SK-N-MC (cell line): ENCODE results near the genes RPL36A, TCEAL7, TMSB15C and MORC4.

DNA sequence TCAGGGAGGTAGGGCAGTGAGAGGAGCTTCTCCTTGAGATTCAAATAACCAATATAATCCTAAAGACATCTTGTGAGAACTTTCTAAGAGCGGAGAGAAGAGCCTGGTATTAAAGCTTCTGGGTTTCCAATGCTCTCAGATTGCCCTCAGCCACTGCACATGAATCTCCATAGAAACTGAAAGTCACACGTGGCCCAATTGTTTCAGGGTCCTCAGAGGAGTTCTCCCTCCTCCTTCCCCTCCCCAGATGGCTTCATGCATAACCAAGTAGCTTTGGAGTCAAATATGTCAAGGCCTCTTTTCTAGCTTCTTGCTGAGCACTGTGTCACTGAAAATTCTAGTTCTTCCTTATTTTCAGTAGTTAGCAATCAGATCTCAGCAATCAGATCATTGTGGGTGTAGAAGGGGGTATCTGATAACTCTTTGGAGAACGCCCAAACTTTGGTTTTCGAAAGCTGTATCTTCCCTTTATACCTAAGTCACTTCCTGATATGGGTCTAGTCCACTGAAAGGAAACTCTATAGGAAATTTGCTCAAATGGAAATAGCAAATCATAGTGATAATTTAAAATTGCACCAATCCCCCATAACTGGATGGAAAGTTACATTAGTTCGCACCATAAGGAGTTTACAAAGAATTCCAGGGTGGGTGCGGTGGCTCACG, 2.2 kb downstream of the BTK start:
- RRBS, result no CpG with 5 or more reads among the region's 7 CpGs

DNA sequence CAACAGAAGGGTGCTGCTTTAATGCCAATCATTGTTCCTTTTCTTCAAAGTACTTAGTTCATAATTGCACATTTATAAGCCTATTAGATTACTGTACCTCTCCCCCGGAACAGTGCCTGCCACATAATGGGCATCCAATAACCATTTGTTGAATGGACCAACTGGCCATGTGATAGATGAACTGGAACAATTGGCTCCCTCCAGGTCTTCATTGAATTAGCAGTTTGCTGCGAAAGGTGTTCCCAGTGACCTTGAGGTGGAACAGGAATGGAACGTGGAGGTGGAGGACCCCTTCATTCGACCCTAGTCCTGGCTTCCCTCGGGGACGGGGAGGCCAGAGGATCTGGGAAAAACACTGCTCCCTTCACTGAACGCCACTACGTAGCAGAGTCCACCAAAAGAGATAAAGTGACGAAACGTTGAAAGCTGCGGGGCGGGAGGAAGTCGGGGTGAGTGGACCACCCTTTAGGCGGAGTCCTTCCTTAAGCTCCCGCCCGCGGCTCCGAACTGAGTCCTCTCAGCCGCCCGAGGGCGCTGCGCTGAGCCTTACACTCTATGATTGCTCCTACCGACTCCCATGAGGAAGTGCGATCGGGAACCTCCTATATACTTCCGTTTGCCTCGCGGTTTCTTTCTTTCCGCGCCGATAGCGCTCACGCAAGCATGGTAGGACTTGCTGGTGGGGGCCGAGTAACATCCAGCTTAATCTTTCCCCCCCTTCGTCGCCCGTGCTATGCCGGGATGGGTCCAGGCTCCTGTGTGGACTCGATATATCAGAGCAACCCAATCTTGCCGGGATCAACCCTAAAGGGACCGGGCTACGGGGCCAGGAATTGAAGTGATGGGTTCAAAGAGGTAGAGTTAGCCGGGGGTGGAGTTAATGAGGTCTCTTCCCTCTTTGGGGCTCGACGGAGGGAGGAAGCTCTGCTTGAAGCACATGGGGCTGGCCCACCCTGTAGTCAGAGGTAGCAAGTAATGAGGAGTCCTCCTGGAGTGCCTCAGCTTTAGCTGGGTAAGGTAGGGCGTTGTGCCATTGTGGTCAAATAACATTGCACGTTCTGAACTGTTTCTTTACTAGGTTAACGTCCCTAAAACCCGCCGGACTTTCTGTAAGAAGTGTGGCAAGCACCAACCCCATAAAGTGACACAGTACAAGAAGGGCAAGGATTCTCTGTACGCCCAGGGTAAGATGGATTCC, at the start of gene RPL36A:
TSS of gene RPL36A (plus strand) at position 631 of the 1,198 bp plus-strand sequence.
- RRBS, result 26% methylated on average over 3 of the region's 51 CpGs

GRCh38 chrX:101417550-101418807, 10.0 kb downstream of the HNRNPH2 start:
- RRBS, result 38% methylated on average over 21 of the region's 61 CpGs

DNA sequence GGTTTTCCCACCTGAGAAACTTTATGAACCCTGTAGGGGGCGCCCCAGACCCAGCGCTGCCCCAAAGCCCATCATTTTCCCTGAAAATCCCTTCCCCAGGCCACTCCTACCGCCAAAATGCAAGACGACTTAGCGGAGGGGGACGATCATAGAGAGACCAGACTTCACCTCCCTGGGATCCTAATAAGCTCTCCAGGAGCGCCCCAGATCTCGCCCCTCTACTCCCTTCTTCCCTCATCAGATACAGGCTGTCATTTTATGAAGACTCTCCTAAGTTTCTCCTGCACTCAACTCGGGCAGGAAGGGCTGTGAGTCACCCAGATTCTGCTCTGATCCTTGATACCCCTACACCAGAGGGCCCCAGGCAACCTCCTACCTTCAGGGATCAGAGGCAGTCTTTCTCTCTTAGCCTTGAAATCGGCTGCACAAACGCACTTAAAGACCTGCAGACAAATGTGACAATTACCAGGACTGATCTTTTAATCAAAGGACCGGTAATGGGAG, 1.4 kb downstream of the BEX5 start:
- RRBS, result no CpG with 5 or more reads among the region's 12 CpGs

DNA sequence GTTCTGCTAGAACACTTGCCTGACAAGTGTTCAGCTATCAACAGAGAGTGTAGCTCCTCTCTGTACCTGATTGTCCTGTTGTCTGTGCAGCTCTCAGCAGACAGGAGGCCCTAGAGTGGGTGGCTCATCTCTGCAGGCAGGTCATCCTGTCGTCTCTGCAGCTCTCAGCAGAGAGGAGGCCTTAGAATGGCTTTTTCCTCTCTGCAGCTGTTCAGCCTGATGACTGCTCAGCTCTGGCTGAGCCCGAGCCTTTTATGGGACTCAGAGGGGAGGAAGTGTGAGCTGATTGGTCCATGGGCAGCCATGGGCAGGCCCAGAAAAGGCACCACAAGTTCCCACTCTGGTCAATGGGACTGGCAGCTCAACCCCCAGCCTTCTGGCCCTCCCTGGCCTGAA, 92.2 kb downstream of the NXF2 start:
- RRBS, result no CpG with 5 or more reads among the region's 2 CpGs

GRCh38 chrX:102914862-102915518, 22.1 kb upstream of the RAB40AL start:
- RRBS, result no CpG with 5 or more reads among the region's 3 CpGs

GRCh38 chrX:103218671-103219174, 3.8 kb downstream of the BEX4 start:
- RRBS, result no CpG with 5 or more reads among the region's 7 CpGs

- RRBS, result 50% methylated on average over 5 of the region's 14 CpGs
These were observed at the start of gene TCEAL7 for GRCh38 chrX:103329989-103330438. TSS of gene TCEAL7 (plus strand) at chrX:103330239.

GRCh38 chrX:103554770-103555538, 30.4 kb upstream of the TCEAL4 start:
- RRBS, result no CpG with 5 or more reads among the region's 18 CpGs

- RRBS, result no CpG with 5 or more reads among the region's 6 CpGs
These were observed 4.8 kb upstream of the TCEAL1 start for GRCh38 chrX:103623891-103624375.

GRCh38 chrX:103830782-103831209, 1.3 kb downstream of the RAB9B start:
- RRBS, result no CpG with 5 or more reads among the region's 7 CpGs

GRCh38 chrX:104076053-104076659, at the start of gene TMSB15C:
TSS of gene TMSB15C (minus strand) at chrX:104076236.
- RRBS, result no CpG with 5 or more reads among the region's 33 CpGs

GRCh38 chrX:104165821-104166381, 352 bp upstream of the FAM199X start:
- RRBS, result 16% methylated on average over 1 of the region's 27 CpGs

- RRBS, result no CpG with 5 or more reads among the region's 1 CpG
These were observed 187.6 kb downstream of the IL1RAPL2 start for GRCh38 chrX:104753638-104753915.

DNA sequence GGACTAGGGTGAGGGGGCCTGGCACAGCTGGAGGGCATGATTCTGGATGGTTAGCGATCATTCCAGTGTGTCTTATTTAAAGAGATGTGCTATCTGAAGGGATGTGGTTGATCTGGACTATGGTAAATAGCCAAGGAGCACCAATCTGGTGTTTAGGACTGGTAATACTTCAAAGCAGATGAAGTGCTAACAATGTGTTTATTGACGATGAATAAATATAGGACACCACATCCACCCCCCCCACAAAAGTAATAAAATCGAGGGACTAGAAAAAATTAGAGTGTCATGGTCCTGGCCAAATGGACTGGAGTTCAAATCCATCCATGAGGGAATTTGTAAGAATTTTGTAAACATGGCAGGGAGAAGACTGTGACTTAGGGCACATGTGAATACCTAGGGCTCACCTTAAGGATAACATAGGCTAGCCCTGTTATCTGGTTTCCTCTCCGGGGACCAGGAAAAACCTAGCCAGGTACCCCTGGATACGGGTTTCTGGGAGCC, 126.0 kb upstream of the NRK start:
- RRBS, result no CpG with 5 or more reads among the region's 5 CpGs

DNA sequence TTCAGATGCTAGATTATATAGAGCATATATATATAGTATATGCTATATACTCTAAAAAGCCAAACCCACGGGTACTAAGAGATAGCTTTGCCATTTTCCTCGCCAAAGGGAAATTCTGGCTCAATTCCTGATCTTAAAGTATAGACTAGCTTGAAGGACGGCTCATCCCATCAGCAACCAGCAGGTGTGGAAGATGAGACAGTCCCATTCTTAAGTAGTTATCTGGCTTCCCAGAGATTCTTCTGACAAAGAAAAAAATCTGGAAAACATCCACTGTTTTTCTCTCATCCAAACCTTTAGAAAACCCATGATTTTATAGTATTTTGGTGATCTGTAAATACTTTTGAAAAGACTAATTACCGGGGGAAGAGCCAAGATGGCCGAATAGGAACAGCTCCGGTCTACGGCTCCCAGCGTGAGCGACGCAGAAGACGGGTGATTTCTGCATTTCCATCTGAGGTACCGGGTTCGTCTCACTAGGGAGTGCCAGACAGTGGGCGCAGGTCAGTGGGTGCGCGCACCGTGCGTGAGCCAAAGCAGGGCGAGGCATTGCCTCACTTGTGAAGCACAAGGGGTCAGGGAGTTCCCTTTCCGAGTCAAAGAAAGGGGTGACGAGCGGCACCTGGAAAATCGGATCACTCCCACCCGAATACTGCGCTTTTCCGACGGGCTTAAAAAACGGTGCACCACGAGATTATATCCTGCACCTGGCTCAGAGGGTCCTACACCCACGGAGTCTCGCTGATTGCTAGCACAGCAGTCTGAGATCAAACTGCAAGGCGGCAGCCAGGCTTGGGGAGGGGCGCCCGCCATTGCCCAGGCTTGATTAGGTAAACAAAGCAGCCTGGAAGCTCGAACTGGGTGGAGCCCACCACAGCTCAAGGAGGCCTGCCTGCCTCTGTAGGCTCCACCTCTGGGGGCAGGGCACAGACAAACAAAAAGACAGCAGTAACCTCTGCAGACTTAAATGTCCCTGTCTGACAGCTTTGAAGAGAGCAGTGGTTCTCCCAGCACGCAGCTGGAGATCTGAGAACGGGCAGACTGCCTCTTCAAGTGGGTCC, 25.5 kb upstream of the NRK start:
- RRBS, result no CpG with 5 or more reads among the region's 37 CpGs

GRCh38 chrX:106966346-106967037, 33.5 kb downstream of the MORC4 start:
- RRBS, result no CpG with 5 or more reads among the region's 15 CpGs

DNA sequence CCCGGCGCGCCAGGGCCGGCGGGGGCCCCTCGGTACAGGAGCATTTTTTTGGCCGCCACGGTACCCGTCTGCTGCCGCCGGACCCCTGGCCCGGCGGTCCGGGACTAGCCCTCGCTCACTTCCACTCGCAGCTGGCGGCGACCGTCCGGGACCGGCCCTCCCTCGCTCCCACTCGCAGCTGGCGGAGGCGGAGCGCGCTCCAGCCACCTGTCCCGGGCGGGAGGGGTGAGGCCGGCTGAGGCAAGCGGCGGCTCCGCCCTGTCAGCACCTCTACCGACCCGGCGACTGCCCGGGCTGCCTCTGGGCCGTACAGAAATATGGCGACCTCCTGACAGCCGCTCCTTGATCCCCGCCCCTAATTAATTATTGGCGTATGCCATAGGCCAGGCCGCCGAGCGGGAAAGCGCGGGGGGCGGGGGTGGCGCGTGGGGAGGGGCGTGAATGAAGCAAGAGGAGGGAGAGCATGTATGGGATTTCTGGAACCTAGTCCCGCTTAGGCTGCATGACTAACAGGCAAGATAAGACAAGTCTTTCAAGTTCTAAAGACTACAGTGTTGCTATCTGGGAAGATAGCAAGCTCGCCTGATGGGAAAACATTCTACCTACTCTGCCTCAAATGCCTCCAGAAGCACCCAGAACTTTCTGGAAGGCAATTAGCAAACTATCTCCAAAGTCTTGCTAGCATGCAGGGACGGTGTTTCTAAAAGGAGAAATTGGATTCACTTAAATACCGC, at the start of gene MORC4:
TSS of gene MORC4 (minus strand) at position 287 of the 734 bp plus-strand sequence.
- RRBS, result 18% methylated on average over 29 of the region's 55 CpGs